SEM (cell line): Measurements from ENCODE around the genes EPHB1 and PCCB.

GRCh38 chr3:133608714-133609206 is 35.3 kb downstream of the CDV3 start:
- PRO-cap, result no peak

DNA sequence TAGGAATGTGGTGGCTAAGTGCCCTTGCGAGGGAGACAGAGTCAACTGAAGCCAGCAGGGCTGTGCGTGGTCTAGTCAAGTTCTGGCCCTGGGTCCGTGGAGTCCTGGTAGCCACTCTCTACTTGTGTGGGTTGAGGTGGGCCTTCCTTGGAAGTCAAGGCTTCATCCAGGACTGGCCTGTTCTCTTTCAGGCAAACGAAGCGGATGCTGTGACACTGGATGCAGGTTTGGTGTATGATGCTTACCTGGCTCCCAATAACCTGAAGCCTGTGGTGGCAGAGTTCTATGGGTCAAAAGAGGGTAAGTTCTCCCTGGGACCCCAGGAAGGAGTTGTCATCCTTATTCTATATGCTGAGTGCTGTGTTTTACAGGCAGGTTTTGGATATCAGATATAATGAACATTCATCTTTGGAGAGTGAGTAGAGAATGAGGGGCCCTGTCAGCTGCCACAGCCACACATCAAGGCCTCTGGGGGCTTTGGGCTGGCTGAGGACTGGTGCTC is 7.3 kb downstream of the TF start:
- PRO-cap, result no peak

DNA sequence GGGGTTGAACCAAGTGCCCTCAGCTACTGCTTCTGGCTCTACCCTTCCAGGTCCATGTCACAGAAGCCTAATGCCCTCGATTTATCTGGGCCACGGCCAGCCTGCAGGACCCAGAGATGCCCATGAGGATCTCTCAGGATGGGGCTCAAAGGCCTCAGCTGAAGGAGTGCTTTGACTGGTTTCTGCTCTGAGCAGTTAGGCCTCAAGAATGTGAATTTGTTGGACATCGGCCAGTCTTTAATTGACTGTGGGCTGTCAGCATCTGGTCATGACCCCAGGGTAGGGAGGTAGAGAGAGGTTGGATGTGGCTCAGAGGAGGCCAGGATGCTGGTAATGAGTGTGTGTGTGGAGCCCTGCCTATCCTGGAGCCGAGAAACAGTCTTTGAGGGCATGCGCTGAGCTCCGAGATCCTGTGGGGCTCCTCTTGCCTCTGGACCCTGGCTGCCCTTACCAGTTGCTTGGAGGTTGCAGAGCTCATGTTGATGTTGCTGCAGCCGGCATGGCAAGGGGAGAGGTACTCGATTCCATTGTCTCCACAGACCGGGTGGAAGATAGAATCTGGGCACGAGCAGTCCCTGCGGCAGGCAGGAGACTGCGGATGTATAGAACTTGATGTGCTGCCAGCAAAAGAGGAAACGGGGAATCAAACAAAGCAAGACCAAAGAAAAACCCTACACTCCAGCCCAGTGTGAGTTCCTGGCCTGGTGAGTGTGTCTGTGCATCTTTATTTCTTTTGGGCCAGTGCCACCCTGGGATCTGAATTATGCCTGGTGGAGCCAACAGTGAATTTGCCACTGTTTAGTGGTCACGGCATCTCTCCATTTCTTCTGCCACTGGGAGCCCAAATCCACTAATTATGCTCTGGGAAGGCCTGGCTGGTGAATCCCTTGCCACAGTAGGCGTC is 49.2 kb upstream of the RAB6B start:
- PRO-cap, result no peak

DNA sequence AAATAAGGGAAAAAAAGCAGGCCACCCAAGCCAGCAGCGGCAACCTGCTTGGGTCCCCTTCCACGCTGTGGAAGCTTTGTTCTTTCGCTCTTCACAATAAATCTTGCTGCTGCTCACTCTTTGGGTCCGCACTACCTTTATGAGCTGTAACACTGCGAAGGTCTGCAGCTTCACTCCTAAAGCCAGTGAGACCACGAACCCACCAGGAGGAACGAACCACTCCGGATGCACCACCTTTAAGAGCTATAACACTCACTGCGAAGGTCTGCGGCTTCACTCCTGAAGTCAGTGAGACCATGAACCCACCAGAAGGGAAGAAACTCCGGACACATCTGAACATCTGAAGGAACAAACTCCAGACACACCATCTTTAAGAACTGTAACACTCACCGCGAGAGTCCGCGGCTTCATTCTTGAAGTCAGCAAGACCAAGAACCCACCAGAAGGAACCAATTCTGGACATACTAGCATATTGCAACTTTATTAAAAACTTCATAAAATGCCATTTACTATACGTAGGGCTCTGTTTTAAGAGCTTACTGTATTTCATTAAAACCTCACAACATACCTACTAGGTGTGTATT is 50.5 kb downstream of the RYK start:
- PRO-cap, result no peak

DNA sequence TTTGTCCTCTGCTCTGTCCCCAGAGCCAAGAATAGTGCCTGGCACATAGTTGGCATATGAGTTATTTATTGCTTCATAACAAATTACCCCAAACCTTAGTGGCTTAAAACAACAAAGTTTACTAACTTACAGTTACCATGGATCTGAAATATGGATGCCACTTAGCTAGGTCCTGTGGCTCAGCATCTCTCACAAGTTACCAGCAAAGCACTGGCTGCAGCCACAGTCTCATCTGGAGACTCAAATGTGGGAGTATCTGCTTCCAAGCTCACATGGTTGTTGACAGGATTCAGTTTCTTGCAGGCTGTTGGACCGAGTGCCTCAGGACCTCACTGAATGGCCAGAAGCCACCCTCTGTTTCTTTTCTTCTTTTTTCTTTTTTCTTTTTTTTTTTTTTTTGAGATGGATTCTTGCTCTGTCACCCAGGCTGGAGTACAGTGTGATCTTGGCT is 20.0 kb upstream of the AMOTL2 start:
- PRO-cap, result no peak

DNA sequence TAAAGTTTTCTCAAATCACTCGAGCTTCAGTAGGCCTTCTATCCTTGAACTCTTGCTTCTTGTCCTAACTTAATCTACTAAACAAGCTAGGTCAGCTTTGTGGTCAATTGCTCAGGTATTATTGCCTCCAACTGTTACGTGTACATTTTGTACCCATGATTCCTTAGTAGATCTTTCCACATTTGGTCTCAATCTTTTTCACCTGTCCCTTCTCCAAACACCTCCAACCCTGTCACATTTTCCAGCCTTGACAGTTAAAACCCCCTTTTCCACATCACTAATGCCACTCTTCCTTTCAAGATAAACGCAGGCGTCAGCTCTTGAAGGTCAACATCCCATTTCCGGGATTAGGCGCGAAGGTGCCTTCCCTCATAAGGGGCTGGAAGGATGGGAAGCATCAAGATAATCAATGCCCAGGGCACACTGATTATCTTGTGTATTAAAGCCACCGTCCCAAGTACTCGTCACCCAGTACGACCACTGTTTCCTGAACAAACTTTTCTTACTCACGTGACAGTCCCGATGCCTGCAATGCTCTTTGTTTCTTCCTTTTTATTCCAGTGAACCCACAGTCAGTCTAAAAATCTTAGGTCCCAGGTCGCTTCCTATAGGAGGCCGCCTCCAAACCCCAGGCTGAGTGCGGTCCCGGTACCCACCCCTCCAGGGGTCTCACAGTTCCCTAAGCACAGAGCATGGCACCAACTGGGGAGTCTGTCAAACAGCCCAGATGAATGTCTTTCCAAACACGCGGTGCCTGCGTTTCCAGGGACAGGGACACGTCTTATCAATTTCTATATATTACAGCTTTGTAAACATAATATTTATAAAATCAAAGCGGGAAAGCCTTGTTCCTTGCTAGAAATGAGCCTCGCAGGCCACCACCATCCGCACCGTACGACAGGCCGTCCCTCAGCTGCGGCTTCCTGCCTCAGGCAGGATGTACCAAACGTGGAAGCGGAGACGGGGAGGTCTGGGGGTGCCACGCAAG is 681 bp downstream of the ANAPC13 start:
- PRO-cap, result bidirectional peak, plus-strand start at position 569 of the sequence, minus-strand start at position 489 of the sequence; bidirectional peak, plus-strand start at position 945 of the sequence, minus-strand start at position 896 of the sequence

DNA sequence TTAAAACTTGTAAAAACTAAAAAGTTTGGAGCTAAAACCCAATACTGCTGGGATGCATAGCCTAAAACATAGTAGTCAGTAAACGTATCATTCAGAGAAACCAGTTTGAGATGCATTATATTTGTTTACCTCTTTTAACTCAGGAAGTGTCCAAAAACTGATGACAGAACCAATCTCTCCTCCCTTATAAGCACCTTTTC is 58.4 kb downstream of the CEP63 start:
- PRO-cap, result no peak

DNA sequence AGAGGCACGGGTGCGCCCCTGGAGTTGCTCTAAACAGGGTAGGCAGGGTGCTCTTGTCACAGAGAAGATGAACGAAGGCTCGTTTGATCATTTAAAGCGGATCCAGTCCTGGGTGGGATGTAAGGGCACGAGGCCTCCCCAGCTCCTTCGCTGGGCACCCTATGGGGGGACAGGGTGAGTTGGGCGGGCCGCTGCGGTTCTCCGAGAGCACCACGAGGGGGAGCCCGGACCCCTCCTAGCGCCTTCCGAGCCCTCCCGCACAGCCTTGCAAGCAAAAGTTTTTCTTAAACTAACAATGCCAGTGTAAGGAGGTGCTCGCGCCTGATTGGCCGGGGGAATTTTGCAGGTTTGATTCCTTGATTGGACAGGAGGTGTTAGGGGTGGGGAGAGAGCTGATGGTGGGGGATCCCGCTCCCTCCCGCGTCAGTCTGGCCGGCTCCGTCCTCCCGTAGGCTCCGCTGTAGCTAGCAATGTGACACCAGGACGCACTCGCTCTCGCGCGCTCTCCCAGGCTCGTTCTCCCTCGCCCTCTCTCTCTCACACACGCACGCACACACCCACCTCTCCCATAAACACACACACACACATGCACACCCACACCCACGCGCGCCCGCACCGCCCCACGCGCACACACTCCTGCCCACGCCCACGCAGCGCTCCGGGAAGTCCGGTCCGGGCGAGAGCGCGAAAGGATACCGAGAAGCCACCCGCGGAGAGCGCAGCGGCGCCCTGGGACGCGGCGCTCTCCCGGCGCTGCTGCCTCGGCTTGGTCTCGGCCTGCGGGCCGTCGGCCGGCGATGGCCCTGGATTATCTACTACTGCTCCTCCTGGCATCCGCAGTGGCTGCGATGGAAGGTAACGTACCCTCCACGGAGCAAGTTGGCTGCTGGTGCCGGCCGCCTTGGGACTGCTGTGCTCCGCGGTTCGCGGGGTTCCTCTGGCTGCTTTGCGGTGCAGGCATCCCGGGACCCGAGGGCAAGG is at the start of gene EPHB1:
Gene EPHB1, plus strand, starts transcription at position 426 of the 981 bp plus-strand sequence.
- PRO-cap, result no peak

- PRO-cap, result no peak
Measured at GRCh38 chr3:135030383-135031454, 235.7 kb downstream of the EPHB1 start.

DNA sequence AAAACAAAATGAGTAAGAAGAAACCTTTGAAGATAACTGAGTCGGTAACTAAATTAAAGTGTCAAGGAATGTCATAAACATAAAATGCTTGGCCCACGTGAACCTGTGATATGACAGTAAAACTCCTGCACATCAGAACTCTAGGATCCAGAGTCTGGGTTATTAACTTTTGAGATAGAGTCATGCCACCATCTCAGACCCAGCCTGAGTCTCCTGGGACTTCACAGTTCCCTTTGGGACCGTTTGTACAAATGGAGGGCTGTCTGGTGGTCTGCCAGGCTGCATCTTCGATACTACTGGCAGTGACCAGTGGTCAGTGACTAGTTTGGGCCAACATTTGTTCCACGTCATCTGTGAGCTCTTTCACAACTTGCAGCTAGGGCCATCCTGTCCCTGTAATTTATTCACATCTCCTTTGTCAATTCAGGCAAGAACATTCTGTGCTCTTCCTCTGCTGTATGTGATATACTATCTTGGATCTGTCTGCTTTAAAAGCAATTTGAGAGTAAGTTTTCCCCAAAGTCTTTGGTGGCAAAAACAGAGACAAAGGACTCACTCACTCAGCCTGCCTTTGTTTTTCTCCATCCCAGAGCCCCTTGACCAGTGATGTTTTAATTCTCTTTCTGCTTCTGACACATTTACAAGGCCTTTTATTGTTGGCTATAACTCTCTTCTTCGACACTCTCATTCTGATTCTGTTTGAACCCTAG is 353.3 kb downstream of the EPHB1 start:
- PRO-cap, result no peak

GRCh38 chr3:135658384-135658902 is 307.1 kb upstream of the PPP2R3A start:
- PRO-cap, result no peak

- PRO-cap, result bidirectional peak, plus-strand start at chr3:136250372, minus-strand start at chr3:136250260; bidirectional peak, plus-strand start at chr3:136250703, minus-strand start at chr3:136250540
Measured at GRCh38 chr3:136250140-136250835, at the start of gene PCCB. TSS of gene PCCB (plus strand) at chr3:136250340.

- PRO-cap, result no peak
Measured at GRCh38 chr3:136277460-136278198, 27.5 kb downstream of the PCCB start.

- PRO-cap, result no peak
Measured at GRCh38 chr3:136403865-136404862, 154.0 kb downstream of the PCCB start.

DNA sequence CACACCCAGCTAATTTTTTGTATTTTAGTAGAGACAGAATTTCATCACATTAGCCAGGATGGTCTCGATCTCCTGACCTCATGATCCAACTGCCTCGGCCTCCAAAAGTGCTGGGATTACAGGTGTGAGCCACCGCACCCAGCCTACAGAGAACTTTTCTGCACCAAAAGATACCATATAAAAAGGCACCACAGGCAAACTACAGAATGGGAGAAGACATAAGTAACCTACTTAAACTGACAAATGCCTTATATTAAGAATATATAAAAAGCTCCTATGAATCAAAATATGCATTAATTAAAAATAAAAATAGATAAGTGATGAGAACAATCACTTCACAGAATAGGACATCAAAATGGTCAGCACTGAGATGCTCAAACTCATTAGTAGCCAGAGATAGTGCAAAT is 40.0 kb downstream of the STAG1 start:
- PRO-cap, result no peak

DNA sequence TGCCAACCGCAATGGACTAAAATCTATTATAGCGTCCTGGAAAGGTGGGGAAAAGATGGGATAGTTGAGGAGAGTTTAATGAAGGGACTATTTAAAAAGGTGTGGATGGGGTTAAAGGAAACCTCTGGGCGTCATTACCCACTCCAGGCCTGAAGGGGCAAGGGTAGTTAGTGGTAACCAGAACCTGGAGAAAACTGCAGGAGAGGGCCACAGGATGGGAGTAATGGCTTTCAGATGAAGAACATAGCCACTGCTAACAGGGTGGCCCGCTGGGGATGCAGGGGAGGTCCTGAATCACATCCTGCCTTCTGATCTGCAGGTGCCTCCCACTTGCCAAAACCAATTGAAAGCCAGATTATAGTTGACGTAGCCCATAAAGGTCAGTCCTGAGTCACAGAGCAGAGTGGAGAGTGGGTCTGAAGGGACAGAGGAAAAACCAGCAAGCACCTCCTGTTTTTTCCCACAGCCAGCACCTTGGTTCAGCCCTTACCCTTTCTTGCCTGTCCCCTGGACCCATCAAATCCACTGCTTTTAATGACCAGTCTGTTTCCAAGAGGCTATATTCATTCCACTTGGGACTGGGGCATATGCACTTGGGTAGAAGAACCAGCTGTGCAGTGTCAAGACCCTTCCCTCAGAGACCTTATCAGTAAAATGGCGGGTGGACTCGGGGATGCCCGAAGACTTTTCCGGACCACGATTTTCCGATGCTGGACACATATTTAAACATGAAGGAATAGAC is 695 bp upstream of the SLC35G2 start:
- PRO-cap, result no peak

DNA sequence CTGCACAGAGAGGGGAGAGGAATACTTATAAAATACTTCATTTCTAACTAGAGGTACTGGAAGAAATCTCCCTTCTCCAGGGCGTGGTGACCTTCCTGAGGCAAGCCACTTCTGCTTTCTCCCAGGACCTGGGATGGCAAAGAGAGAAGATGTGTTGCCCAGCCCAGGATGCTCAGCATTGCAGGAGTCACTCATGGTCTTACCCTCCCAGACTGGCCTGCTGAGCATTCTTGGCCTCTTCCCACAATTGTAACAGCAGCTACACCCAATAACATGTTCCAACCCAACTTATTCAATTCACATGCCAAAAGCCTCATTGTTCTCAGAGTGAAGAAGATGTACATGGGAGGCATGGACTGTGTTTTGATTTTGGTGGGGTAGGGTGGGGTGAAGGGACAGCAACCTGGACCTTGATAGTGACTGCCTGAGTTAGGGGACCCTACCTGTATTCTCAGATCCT is 37.9 kb downstream of the IL20RB start:
- PRO-cap, result no peak

DNA sequence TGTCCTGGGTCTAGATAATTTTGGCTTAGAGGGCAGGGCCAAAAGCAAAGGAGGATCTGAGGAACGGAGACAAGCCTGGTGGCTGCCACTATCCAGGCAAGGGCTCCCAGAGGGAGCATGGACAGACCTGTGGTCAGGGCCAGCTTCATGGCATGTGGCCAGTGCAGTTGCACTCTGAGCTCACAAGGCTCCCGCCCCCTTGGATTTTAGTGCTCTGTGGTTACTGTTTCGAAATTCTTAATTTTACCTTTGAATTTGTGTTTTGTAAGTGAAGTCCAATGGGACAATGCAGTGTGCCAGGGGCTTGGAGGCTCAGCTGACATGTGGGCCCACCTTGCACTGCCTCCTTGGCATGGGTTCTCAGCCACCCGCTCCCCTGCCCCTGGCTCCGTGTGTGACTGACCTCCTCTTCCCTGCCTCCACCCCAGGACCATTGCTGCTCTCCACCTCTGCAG is 65.6 kb downstream of the IL20RB start:
- PRO-cap, result no peak

DNA sequence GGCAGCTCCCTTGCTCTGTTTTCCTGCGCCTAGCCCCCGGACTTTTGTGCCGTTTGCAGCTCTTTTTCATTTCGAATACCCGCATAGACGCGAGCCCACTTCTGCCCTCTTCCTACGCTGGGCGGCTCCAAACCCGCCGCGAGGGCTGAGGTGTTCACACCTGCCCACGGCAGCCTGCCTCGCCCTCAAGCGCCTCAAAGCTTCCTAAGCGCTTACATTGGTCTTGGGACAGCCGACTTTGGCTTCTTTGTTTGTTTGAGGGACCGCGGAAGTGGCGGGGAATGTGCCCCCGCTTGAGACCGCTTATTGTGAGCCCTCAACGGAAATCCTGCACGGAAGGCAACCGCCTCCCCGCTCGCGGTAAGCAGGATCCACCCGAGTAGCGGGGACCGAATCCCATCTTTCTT is 7.7 kb downstream of the SOX14 start:
- PRO-cap, result no peak

- PRO-cap, result no peak
Measured at GRCh38 chr3:138019142-138019811, 9.3 kb downstream of the CLDN18 start.